Measurements from ENCODE around the genes AK4, SLC35D1 and IL23R.

- RAMPAGE, long total RNA = no peak
- RRBS = 1% methylated on average over 53 of the region's 105 CpGs
Measured at GRCh38 chr1:65147421-65148368, at the start of gene AK4. Gene AK4, plus strand, starts transcription at chr1:65148203.

DNA sequence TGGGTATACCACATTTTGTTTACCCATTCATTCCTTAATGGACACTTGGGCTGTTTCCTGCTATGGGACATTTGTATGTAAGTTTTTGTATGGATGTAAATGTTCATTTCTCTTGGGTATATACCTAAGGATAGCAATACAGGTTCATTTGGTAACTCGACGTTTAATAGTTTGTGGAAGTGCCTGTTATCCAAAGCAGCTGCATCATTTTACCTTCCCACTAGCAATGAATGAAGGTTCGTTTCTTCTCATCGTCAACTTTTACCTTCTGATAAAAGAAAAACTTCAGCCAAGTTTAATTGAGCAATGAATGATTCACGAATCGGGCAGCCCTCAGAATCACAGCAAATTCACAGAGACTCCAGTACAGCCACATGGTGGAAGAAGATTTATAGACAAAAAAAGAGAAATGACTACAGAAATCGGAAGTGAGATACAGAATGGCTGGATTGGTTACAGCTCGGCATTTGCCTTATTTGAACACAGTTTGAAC is 15.0 kb downstream of the AK4 start:
- RAMPAGE, long total RNA = no peak
- RRBS = no CpG with 5 or more reads among the region's 8 CpGs

GRCh38 chr1:65512886-65513536 is 92.5 kb downstream of the LEPR start:
- RAMPAGE, long total RNA = no peak
- RRBS = no CpG with 5 or more reads among the region's 1 CpG

DNA sequence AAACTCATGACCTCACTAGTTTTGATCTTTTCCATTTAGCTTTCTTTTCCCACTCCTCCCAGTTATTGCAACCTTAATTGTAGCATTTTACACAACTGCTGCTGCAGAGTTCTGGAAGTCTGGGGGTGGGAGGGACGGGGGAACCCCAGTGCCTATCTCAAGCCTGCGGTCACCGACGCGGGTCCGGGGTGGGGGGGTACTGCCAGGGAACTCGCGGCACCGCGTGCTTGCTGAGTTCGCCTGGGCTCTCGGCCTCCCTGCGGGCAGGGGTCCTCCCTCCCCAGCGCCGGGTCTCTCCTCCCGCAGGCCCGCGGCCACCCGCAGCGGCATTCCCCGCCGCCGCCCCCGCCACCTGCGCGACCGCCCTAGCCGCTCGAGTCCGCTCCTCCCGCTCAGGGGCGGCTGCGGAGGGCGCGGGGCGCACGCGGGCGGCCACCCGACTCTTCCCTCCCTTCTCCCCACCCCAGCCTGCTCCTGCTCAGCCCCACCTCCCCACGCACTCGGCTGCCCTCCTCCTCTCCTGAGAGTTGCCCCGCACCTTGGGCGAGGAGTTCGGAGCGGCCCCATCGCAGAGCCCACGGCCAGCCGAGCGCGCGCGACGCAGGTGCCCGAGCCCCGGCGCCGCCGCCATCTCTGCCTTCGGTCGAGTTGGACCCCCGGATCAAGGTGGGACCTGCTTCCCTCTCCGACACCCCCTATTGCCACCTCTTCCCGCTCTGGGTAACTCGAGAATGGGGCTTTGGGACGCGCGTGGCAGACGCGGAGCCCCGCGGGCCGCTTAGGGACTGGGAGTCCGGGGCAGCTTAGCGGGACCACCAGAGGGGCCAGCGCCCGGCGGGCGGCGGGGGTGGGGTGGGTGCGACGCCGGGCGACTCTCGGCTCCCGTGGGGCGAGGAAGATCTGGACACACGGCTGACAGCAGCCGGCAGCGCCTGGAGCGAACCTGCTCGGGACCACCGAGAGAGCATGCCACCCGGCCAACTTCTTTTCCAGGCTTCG is 105.0 kb downstream of the LEPR start:
- RAMPAGE, long total RNA = no peak
- RRBS = 6% methylated on average over 29 of the region's 95 CpGs

DNA sequence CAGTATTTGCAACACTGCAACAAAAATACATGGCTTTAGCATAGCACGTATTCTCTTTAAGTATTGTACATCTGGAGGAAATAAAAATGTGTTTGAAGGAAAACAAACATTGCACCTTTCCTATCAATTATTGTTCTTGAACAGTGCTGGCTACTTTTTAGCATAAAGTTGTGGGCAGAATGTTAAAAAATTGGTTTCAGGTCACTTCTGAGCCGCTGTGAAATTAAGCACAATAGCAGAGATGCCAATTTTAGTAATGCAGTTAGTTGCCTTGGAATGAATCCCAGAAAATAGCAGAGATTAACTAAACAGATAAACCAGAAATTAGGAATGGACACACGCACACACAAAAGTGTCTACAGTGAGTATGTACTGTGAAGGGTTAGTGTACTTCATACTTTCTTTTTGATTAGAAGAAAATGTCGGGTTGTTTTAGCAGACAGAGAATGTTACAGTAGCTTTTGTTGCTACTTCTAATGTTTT is 106.6 kb downstream of the LEPR start:
- RAMPAGE, long total RNA = no peak
- RRBS = no CpG with 5 or more reads among the region's 4 CpGs

GRCh38 chr1:66271243-66271788 is 262.6 kb upstream of the SGIP1 start:
- RAMPAGE, long total RNA = no peak
- RRBS = no CpG with 5 or more reads among the region's 7 CpGs

DNA sequence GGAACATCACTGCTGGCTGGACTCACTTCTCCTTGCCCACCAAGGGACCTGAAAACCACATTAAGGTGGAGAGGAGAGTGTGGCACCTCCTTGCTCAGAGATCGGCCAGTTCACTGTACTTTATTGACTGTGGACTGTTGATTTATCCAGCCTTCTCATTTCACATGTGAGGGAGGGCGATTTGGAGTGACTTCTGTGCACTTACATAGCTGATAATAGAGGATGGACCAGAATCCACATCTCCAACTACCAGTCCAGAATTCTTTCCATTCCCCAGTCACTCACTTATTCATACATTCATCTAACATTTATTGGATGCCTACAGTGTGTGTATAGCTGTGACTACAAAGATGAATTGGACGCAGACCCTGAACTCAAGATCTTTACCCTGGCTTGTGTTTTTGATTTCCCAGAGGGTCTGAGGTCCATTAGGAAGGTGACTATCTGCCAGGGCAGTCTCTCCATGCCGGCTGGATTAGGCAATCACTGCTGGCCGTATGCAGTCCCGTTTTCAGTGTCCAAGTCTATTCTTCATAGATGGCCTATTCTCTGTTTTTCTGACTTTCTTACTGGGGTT is 233.5 kb upstream of the SGIP1 start:
- RAMPAGE, long total RNA = no peak
- RRBS = no CpG with 5 or more reads among the region's 6 CpGs

- RAMPAGE, long total RNA = no peak
- RRBS = no CpG with 5 or more reads among the region's 5 CpGs
Measured at GRCh38 chr1:66309237-66309689, 224.7 kb upstream of the SGIP1 start.

DNA sequence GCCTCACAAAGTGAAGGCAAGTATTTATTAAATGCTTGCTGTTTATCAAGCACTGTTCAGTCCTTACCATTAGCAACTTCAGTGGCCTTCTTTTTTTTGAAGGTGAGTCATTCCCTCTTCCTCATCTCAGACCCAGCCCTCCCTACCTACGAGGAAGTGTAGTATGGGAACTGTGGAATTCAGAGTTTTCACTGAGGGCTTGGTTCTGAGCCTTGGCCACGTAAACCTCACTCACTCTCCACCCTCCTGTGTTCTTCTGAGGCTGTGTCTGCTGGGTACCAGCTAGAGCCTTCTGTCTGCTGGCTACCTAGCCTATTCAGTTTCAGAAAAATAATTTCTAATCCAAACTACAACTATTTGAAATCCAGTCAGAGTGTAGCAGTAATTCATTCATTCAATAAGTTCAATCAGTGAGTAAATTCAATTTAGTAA is 218.2 kb upstream of the SGIP1 start:
- RAMPAGE, long total RNA = no peak
- RRBS = no CpG with 5 or more reads among the region's 2 CpGs

GRCh38 chr1:66342518-66342717 is 191.5 kb upstream of the SGIP1 start:
- RAMPAGE, long total RNA = no peak

DNA sequence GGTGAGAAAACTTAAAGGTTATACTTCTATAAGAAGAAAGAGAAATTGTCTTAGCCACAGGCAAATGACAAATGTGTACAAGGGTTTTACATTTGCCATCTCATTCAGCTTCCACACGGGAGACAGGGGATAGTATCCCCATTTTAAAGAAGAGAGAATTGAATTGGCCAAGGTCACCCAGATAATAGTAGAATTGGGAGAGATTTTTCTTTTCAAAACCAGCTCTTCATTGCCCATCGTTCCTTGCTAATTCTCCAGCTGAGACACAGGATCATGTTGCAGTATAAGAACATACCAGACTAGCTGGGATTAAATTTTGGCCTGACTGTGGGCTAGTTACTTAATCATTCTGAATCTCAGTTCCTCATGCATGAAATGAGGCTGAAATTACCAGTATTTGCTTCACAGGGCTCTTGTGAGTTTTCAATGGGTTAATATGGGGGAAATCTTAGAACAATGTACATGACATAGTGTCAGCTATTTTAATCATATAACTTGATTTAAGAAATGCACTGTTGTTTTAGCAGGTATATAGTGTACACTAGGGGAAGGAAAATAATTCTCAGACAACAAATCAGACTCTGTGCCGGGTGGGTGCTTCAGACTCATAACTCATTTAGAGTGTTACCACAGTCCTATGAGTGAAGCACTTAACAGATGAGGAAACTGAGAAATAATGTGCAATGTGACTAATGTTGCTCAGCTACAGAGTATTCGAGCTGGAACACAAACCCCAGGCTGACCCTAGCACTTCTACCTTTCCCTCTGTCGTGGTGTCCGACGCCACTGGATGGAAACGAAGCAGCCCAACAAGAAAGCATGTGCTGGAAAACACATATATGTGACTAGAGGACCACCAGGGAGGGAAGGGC is 137.7 kb upstream of the SGIP1 start:
- RAMPAGE, long total RNA = no peak
- RRBS = no CpG with 5 or more reads among the region's 8 CpGs

DNA sequence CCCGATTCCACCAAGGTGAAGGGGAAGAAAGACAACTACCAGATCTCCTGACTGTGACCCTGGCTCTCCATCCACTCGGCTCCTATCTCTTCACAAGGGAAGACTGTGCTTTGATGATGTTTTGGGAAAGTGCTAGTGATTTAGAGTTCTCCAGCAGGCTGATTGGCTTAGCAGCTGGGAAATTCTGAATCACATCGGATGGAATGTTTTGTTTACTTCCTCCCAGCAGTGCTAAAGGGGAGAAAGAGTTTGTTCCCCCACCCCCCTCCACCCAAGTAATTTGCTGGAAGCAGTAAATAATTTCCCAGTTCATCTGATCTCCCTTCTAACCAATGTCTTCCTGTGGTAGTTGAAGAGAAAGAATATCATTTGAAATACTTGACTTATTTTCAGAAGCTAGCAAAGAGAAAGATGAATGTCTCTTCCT is 29.5 kb downstream of the SGIP1 start:
- RAMPAGE, long total RNA = no peak
- RRBS = no CpG with 5 or more reads among the region's 3 CpGs

DNA sequence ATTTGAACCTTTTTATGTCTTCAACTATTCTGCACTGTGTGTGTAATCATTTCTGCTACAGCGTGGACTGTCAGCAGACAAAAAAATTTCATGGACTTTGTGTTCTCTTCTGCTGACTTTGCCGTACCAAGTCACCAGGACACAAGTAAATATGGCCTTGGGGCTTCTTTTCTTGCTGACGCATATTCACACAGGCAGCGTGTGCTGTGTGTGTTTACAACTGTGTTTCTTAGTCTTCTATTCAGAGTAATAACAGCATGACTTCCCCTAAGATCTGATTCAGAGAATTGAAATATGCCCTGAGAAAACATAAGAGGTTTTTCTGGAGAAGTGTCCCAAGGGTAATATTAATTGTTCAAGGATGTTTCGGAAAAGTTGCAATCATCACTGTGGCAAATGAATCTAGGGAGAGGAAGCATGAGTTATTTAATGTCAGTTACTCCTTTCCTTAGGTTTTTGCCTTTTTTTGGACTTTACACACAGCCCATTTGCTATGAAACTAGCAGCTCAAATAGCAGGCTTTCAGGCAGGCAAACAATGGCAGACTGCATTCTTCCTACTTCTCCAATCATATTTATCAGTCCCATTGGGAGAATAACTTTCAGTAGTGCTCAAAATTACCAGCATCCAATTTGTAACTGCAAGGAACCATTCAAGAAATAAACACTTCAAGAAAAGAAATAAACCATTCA is 47.0 kb upstream of the DYNLT5 start:
- RAMPAGE, long total RNA = no peak
- RRBS = no CpG with 5 or more reads among the region's 5 CpGs

GRCh38 chr1:66929602-66930127 is 4.9 kb downstream of the MIER1 start:
- RAMPAGE, long total RNA = no peak
- RRBS = 7% methylated on average over 1 of the region's 21 CpGs

DNA sequence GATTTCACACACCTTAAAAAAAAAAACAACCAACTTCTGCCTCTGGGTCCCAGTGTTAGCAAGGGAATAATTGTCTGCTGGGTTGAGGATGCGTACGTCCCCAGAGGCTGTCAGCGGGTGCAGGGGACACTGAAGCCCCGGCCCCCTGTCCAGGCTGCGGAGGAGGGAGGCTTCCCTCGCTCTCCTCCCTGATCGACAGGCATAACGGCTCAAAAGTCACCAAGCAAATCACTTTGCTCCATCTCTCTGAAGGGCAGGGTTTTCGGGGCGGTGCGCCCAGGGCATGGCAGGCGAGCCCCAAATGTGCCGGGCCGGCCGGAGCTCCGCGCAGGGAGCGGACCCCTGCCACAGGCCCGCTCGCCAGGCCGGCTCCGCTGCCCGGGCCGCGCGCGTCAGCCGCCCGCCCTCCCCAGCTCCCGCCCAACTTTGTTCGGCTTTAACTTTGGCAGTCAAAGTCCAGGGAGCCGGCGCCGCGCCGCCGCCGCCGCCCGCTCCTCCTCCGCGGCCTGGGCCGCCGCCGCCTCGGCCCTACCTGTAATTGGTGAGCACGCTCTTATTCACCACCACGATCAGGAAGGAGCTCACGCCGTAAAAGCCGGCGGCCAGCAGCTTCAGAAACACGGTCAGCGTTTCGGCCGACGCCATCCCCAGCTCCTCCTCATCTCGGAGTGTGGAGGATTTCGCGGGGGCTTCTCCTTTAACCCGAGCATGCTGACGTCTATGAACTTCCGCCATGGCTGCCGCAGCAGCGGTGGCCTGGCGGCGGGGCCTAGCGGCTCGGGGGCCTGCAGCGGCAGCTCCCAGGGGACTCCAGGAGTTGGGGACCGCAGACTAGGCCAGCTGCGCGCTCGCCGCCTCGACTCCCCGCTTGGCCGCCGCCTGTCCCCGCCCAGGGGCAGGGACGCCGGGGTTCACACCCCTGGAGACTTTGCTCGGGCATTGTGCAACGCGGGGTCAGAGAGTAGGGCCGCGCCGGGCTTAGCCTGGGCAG is at the start of gene SLC35D1:
Gene SLC35D1 (minus strand): TSS at position 870 of the 991 bp plus-strand sequence.
- RAMPAGE, long total RNA = no peak
- RRBS = 1% methylated on average over 23 of the region's 88 CpGs

- RAMPAGE, long total RNA = no peak
- RRBS = no CpG with 5 or more reads among the region's 5 CpGs
Measured at GRCh38 chr1:67166070-67166717, at the start of gene IL23R. Gene IL23R, plus strand, starts transcription at chr1:67166454.

GRCh38 chr1:67336863-67337247 is 29.2 kb downstream of the IL12RB2 start:
- RAMPAGE, long total RNA = no peak
- RRBS = no CpG with 5 or more reads among the region's 5 CpGs

DNA sequence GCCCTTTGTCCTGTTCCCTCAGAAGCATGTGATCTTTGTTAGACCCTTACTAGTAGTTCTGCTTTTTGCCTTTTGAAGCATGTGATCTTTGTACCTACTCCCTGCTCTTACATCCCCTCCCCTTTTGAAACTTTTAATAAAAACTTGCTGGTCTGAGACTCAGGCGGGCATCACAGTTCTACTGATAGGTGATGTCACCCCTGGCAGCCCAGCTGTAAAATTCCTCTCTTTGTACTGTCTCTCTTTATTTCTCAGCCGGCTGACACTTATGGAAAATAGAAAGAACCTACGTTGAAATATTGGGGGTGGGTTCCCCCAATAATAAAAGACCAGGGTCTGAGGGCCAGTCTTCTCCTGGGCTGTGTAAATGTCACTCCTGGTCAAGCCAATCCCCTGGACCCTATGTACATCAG is 83.9 kb upstream of the SERBP1 start:
- RAMPAGE, long total RNA = no peak
- RRBS = no CpG with 5 or more reads among the region's 3 CpGs

- RAMPAGE, long total RNA = no peak
- RRBS = no CpG with 5 or more reads among the region's 7 CpGs
Measured at GRCh38 chr1:67521845-67522409, 91.7 kb upstream of the SERBP1 start.

- RAMPAGE, long total RNA = no peak
- RRBS = no CpG with 5 or more reads among the region's 4 CpGs
Measured at GRCh38 chr1:67534517-67535078, 104.4 kb upstream of the SERBP1 start.

All from epithelial cell of proximal tubule (primary cell).